ENCODE results near the genes PDZK1IP1 and TRABD2B.

- PRO-cap = no peak
- RAMPAGE, long total RNA, 5 experiments = no peak in any of the 5 experiments
- RRBS = no CpG with 5 or more reads among the region's 8 CpGs
Measured at GRCh38 chr1:46333349-46334100, 7.1 kb upstream of the NSUN4 start.

- PRO-cap = unidirectional peak, plus-strand start at chr1:46517147
- RAMPAGE, long total RNA, 5 experiments = no peak in any of the 5 experiments
- RRBS = no CpG with 5 or more reads among the region's 16 CpGs
Measured at GRCh38 chr1:46516783-46517572, 18.3 kb downstream of the TMEM275 start.

GRCh38 chr1:46688267-46688781 is 16.7 kb downstream of the TEX38 start:
- PRO-cap = no peak
- RAMPAGE, long total RNA, 5 experiments = start-site peak on the minus strand in 1 of 5 experiments, at chr1:46688094-46688904 at its widest, 17 reads per replicate
- RRBS = no CpG with 5 or more reads among the region's 7 CpGs

- PRO-cap = no peak
- RAMPAGE, long total RNA, 5 experiments = no peak in any of the 5 experiments
- RRBS = no CpG with 5 or more reads among the region's 7 CpGs
Measured at GRCh38 chr1:46724851-46725641, 6.1 kb upstream of the EFCAB14 start.

DNA sequence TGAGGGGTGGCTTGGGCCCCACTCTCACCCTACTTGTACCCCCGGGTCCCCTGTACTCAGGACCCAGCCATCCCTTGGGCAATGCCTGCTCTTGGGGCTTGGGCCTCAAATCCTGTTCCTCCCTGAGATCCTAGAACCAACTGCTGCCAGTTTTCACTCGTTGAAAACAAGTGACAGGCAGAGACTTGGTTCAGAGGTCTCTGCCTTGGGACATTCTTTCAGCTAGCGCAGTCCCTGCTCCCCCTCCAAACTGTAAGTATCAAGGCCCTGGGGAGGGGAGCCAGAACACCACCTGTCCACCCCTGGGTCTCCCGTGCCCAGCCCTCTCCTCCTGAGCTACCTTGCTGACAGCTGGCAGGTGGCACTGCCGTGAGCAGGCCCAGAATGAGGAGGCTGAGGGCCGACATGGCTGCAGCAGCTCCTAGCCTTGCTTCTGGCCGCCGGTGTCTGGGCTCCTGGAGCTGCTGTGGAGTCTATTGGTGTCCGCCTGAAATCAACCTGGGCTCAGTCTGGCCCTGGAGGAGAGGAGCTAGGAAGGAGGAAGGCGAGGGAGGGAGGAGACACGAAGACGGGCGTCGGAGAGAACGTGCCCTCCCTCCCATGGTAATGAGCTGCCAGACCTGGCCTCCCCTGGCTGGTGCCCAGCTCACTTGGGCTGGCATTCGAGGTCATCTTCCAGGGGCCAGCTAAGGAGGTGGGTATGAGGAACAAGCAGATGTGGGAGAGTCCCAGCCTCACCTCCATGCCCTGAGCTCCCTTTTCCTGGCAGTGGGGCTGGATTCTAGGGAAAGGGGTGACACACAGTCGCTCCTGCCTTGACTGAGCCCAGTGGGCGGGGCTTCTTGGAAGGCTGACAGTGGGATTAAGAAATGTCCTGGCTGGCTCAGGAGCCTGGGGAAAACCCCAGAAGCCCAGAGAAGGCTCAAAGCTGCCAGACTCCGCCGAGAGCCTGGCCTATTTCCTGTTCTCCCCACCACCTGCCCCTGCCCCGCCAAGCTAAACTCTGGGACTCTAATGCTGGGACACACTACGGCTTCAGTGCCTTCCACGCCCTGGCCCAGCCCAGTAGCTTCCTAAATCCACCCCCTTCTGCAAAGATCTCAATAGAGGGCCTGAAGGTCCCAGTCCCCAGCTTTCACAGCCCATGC is at the start of gene PDZK1IP1:
TSS of gene PDZK1IP1 (minus strand) at position 511 of the 1,148 bp plus-strand sequence.
- PRO-cap = bidirectional peak, plus-strand start at position 1,006 of the sequence, minus-strand start at position 770 of the sequence
- RAMPAGE, long total RNA, 5 experiments = start-site peak on the minus strand in 4 of 5 experiments, centred at positions 478 to 566 of the sequence, 12 to 842 reads per replicate
- RRBS = no CpG with 5 or more reads among the region's 23 CpGs

DNA sequence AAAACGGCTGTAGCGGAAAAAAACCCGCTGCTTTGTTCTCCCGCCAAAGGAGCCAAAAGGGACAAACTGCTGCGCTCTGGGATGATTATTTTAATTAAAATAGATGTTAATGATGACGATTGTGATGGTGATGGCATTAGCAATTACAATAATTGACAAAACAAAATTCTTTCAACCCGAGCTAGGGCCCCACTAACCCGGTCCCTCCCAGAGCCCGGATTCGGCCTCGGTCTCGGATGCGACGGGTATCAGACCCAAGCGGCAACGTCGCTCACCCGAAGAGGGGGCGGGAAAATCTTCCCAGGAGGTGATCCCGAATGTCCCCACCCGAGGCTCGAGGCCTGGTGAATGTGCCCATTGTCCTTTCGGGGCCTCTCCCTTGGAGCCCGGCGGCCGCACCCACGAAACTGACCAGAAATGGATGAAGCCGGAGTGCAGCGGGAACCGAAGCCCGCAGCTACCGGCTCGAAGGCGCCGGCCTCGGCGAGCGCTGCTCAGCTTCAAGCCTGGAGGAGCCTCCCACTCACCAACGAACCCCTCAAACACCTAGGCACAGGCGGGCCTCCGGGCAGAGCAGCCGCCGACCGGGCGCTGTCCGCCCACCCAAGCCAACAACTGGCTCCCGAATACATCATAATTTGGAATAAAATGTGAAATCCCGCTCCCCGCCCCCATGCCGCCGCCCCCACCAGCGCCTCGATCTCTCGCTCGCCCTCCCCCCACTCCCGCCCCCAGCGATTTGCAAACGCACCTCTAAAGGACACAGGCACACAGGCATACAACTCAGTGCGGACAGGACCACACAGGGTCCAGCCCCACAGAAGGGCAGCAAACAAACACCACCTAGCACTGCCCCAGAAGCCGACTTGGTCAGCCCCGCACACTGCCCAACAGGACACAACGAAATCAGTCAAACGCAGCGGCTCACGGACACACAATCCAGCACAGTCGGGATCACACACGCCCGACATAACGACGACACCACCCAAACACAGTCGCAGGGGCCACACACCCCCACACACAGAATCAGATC is 1.1 kb downstream of the TAL1 start:
- PRO-cap = bidirectional peak, plus-strand start at position 414 of the sequence, minus-strand start at position 222 of the sequence; bidirectional peak, plus-strand start at position 781 of the sequence, minus-strand start at position 617 of the sequence
- RAMPAGE, long total RNA, 5 experiments = start-site peak on the minus strand in 1 of 5 experiments, centred at position 937 of the sequence, 6 reads per replicate
- RRBS = 8% methylated on average over 10 of the region's 71 CpGs

DNA sequence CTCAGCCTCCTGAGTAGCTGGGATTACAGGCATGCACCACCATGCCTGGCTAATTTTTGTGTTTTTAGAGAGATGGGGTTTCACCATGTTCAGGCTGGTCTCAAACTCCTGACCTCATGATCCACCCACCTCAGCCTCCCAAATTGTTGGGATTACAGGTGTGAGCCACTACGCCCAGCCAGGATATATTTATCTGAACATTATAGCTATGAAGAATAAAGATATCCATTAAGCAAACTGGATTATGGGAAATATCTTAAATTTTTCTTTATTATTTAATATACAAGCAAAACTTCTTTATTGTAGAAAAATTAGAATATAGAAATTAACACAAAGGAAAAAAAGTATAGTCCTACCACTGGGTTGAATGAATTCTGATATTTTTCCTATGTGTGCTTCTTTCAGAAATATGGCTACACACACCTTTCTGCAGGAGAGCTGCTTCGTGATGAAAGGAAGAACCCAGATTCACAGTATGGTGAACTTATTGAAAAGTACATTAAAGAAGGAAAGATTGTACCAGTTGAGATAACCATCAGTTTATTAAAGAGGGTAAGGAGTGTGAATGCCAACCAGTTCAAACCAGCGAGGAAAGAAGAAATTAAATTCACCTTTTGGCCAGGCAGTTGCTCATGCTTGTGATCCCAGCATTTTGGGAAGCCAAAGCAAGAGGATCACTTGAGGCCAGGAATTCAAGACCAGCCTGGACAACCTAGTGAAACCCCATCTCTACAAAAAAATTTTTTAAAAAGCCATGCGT is 34.7 kb downstream of the CMPK1 start:
- PRO-cap = no peak
- RAMPAGE, long total RNA, 5 experiments = start-site peak on the plus strand in 2 of 5 experiments, centred at positions 489 to 504 of the sequence, 18 to 90 reads per replicate
- RRBS = no CpG with 5 or more reads among the region's 4 CpGs

DNA sequence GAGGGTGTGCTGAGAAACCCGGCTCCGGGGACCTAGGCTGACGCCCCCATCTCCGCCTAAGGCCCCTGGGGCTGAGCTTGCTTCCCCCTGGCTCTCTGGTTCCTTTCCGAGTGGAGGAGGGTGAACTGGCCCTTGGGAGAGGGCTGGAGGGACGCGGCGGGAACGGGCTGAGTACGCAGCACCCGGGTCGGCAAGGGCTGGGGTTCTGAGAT is 270.7 kb downstream of the FOXD2 start:
- PRO-cap = no peak
- RAMPAGE, long total RNA, 5 experiments = no peak in any of the 5 experiments
- RRBS = no CpG with 5 or more reads among the region's 12 CpGs

GRCh38 chr1:47758327-47758971 is 238.7 kb downstream of the TRABD2B start:
- PRO-cap = bidirectional peak, plus-strand start at chr1:47758583, minus-strand start at chr1:47758429
- RAMPAGE, long total RNA, 5 experiments = no peak in any of the 5 experiments
- RRBS = no CpG with 5 or more reads among the region's 18 CpGs

GRCh38 chr1:47831474-47832060 is 165.6 kb downstream of the TRABD2B start:
- PRO-cap = unidirectional peak, plus-strand start at chr1:47831776
- RAMPAGE, long total RNA, 5 experiments = no peak in any of the 5 experiments
- RRBS = no CpG with 5 or more reads among the region's 11 CpGs

DNA sequence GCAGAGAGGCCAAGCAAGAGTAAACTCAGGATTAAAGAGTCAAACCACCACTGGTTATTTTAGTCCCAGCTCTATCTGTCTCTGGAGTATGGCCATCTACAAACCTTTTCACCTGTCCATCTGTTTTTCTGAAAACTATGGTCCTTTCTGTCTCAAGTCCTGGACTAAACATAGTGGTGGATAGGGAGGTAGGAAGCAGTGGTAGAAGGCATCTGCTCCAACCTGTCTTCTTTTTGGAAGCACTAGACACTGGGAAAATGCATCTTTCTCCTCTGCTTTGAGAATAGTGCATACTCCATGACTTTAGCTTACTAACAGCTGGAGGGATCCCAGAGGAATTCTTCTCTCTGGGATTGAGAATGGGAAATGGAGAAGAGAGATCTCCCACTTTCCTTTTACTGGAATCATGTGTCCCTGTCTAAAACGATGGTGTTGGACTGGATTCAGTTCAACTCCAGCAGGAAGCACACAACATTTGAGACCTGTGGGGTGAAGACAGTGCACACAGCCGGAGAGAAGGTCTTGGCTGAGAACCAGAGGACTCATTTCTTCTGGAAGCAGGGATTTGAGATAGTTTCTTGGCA is 58.8 kb downstream of the TRABD2B start:
- PRO-cap = unidirectional peak, plus-strand start at position 481 of the sequence
- RAMPAGE, long total RNA, 5 experiments = no peak in any of the 5 experiments
- RRBS = no CpG with 5 or more reads among the region's 2 CpGs

DNA sequence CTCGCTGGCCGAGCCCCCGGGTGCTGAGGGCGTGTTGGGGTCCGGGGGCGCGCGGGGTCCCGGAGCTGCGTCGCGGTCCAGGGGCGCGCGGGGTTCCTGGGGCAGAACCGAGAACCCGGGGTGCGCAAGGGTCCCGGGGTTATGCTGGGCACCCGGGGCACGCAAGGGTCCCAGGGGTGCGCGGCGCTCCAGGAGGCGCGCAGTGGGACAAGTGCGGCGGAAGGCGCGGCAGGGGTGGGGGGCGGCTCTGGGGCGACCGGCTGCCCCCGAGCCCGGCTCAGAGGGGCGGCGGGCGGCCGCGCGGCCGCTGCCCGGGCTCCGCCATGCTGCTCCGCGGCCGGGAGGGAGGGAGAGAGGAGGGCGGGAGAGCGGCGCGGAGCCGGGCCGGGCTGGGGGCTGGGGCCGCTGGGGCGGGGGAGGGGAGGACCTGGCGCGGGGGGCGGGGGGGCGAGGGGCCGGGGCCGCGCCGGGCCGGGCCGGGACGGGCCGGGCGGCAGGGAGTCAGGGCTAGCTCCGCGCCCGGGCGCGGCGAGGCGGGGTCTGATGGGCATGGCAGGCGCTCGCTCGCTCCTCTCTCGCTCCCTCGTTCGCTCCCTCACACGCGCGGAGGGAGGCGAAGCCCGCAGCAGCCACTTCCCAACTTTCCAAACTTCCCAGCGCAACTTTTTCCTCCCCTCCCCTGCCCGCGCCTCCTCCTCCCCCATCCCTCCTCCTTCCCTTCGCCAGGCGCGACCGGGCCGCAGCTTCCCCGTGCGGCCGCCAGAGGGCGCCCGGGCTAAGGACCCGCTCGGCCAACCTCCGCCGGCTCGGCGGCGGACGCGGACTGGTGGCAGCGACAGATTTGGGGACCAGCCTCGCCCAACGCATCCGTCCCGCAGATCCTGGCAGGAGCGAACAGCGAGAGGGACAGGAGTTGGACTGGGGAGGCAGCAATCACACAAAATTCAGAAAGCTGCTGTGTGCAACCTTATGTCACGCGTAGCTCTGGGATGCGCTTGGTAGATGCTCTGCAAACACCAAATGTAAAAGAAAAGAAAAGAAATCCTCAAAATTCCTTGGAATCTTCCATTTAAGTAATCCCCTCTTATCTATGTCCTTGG is at the start of gene TRABD2B:
TSS of gene TRABD2B (minus strand) at position 356 of the 1,100 bp plus-strand sequence.
- PRO-cap = bidirectional peak, plus-strand start at position 598 of the sequence, minus-strand start at position 542 of the sequence; unidirectional peak, minus-strand start at position 646 of the sequence; unidirectional peak, minus-strand start at position 709 of the sequence
- RAMPAGE, long total RNA, 5 experiments = no peak in any of the 5 experiments
- RRBS = 2% methylated on average over 44 of the region's 118 CpGs

- PRO-cap = no peak
- RAMPAGE, long total RNA, 5 experiments = start-site peak on the minus strand in 1 of 5 experiments, at chr1:48241753-48242222 at its widest, 17 reads per replicate
- RRBS = 97% methylated on average over 4 of the region's 14 CpGs
Measured at GRCh38 chr1:48241521-48242787, 19.4 kb downstream of the SLC5A9 start.

- PRO-cap = unidirectional peak, plus-strand start at chr1:48245324; unidirectional peak, plus-strand start at chr1:48245374
- RAMPAGE, long total RNA, 5 experiments = no peak in any of the 5 experiments
- RRBS = no CpG with 5 or more reads among the region's 3 CpGs
Measured at GRCh38 chr1:48244893-48245646, 22.6 kb downstream of the SLC5A9 start.

DNA sequence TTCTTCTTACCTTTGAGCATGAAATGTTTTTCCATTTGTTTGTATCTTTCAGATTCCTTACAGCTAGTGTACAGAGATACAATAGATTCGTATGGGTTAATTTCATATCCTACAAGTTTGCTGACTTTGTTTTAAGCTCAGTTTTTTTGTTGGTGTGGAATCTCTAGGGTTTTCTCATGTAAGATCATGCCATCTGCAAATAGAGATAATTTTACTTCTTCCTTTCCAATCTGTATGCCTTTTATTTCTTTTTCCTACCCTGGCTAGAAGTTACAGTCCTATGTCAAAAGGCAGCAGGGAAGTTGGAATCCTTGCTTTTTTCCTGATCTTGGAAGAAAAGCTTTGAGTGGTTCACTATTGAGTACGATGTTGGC is 102.0 kb upstream of the DMRTA2 start:
- PRO-cap = no peak
- RAMPAGE, long total RNA, 5 experiments = no peak in any of the 5 experiments
- RRBS = no CpG with 5 or more reads among the region's 2 CpGs

DNA sequence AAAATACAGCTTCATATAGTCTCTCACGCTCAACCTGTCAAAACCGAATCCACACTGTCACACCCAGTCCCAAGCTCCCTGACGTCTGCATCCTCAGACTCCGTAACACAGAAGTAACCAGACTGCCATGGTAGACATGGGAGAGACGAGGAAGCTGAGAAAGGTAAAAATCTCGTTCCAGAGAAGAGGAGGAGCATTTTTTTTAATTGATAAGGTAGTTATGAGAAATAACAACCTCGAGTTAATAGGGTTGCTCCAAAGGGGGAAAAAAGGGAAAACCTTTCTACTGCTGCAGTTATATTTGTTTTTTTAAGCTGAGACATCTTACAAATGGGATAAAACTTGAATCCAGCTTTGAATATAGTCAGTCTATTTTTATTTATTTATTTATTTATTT is 572 bp upstream of the FAF1 start:
- PRO-cap = no peak
- RAMPAGE, long total RNA, 5 experiments = no peak in any of the 5 experiments
- RRBS = no CpG with 5 or more reads among the region's 7 CpGs

GRCh38 chr1:50977537-50977654 is 7.4 kb downstream of the CDKN2C start:
- PRO-cap = no peak
- RAMPAGE, long total RNA, 5 experiments = no peak in any of the 5 experiments
- RRBS = 2% methylated on average over 2 of the region's 7 CpGs

DNA sequence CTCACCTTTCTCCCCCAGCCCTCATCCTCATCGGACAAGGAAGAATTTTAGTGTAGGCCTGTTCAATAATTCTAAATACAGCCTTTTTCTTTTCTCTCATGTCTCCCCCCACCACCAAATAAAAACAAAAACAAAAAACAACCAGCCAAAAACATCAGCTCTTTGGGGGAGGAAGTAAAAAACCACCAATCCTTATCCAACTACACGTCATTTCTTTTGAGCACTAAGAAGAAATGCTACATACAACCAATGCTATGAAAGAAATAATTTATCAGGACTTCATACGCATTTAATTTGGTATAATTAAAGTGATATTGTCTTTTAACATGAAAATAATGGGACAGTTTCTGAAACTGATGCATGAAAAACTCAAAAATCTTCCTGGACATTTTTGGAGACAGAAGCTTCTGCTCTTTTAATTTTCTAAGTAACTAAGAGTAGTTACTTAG is 9.1 kb downstream of the CDKN2C start:
- PRO-cap = no peak
- RAMPAGE, long total RNA, 5 experiments = no peak in any of the 5 experiments
- RRBS = no CpG with 5 or more reads among the region's 3 CpGs

DNA sequence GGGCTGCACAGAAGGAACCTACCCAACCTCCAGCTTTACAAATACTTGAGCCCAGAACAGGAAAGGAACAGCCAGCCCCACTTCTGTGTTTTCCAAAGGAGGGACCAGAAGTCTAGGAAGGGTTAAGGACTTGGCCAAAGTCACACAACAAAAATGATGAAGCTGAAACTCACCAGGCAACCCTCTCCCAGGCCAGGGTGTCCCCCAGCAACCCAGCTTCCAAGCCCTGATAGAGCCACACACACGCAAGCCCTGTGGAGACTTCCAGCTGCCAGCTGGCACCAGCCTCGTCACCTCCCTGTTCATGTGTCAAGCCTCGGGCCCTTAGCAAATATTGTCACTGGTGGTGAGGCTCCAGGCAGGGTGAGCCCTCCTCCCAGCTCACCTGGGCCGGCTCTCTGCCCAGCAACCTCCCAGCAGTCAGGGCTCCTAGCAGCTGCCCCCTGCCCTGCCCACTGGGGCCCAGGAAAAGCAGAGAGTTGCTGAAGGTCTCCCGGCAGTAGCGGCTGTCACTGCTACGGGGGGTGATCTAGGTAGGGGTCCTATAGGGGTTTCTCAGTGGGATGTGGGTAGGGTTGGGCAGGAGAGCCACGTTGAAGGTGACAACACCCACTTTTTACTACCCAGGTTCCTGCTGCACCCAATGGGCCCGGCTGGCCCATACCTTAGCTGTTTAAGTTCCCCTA is 942 bp downstream of the TTC39A start:
- PRO-cap = bidirectional peak, plus-strand start at position 334 of the sequence, minus-strand start at position 304 of the sequence
- RAMPAGE, long total RNA, 5 experiments = start-site peak on the plus strand in 2 of 5 experiments, centred at positions 388 to 466 of the sequence, 6 to 17 reads per replicate; start-site peak on the minus strand in 1 of 5 experiments, centred at position 15 of the sequence, 10 reads per replicate
- RRBS = 10% methylated on average over 2 of the region's 9 CpGs

DNA sequence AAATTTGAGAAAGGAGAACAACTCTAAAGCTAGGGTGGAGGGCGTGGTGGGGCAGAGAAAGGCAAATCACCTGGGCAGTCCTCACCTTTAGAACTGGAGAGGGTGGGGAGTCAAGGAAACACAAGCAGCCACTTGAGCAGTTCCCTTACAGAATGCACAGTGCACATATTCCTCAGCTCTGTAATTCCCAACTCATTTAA is 27.5 kb downstream of the EPS15 start:
- PRO-cap = no peak
- RAMPAGE, long total RNA, 5 experiments = no peak in any of the 5 experiments
- RRBS = no CpG with 5 or more reads among the region's 1 CpG

Measured in stomach (tissue), 7 donors.